Measurements from ENCODE around the genes PRDM8, MRPS18C and CDS1.

GRCh38 chr4:80071846-80072925 lies 843 bp downstream of the ANTXR2 start:
- RRBS, 2 experiments = under 1 to 6% methylated on average over 35 to 40 of the region's 68 CpGs

DNA sequence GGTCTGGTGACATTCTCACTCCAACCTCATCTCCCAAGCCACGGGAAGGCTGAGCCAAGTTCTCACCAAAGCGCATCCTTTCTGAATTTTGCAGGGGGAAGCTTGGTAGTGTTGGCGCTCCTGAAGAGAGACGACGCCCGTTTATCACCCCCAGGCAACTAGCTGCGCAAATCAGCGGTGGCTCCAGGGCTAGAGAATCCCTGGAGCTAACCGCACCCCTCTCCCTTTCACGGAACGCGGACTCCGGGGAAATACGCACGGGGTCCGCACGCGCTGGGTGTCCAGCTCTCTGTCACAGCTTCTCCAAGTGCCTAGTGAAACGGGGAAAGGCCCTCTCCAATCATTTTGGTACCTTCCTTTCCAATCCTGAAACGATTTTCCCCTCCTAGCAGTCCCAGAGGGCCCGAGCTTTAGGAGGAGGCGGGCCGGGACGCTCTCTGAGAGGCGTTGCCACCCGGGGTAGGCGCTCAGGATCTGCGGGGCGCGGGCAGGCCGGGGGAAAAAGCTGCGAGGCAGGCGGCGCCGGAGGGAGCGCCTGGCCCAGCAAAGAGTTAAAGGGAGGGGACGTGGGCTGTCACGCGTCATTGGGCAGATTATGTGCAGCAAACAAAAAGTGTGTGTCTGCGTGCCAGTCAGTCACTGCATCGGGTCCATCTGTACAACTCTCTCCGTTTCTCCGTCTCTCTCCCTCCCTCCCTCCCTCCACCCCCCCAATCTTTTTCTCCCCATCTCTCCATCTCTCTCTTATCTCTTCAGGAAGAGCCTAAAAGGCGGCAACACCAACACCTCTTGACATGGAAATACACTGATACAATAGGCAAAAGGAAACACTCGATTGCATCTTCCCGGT lies at the start of gene PRDM8:
PRDM8 (plus strand) TSS at position 635 of the 850 bp plus-strand sequence.
- RRBS, 2 experiments = 96% methylated on average over 6 of the region's 46 CpGs

DNA sequence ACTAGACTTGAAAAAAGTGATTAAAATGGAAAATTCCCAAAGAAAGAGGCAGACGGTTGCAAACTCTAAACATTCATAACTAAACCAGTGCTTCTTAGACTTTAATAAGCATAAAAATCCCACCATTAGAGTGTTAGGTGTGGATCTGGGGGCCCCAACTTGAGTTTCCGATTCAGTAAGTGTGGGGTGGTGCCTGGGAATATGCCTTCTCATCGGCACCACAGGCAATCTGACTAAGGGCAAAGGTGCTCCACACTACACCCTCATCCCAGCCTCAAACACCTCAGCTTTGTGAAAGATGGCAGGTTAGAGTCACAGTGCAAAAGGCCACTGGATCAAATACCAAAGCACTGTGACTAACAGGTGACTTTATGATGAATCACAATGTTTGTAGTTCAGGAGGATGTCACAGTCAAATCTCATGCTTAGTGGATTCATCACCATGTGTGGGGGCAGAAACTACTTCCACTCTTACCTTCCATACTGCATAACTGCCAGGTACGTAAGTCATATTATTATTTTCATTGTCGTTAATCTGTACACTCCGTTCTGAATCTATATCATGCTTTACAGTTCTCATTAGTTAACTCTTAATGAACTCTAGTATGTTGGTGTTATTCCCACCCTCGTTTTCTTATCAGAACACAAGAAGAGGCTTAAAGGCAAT lies 50.4 kb downstream of the PRKG2 start:
- RRBS, 2 experiments = no CpG with 5 or more reads among the region's 7 CpGs

- RRBS, 2 experiments = no CpG with 5 or more reads among the region's 1 CpG
These were observed 9.2 kb downstream of the RASGEF1B start for GRCh38 chr4:81462451-81462951.

- RRBS, 2 experiments = no CpG with 5 or more reads among the region's 39 CpGs
These were observed 1.1 kb downstream of the RASGEF1B start for GRCh38 chr4:81470220-81471396.

DNA sequence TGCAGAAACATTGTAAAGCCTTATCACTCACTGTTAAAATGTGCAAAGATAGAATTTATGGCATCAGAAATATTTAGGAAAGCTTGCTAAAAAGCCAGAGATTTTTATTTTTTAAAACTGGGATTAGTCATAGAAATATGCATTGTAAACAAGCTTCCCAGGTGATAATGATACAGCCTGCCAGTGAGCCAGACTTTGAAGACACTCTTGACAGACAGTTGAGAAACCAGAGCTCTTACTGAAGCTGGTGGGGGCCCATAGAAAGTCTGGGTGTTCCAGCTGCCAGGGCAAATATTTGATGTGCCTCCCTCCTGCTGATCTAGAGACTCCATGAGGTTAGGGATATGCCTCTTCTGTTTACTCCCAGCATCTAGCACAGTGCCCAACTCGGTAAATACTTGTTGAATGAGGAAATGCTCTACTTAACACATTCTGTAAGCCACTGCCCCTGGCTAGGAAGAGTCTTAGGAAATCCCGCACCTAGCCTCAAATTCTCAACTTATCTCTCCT lies 179.0 kb upstream of the RASGEF1B start:
- RRBS, 2 experiments = no CpG with 5 or more reads among the region's 2 CpGs

- RRBS, 2 experiments = no CpG with 5 or more reads among the region's 14 CpGs
These were observed 330.5 kb downstream of the HNRNPD start for GRCh38 chr4:82043064-82043873.

- RRBS, 2 experiments = under 1 to 7% methylated on average over 14 to 19 of the region's 67 CpGs
These were observed 89.0 kb downstream of the HNRNPD start for GRCh38 chr4:82284512-82285518.

DNA sequence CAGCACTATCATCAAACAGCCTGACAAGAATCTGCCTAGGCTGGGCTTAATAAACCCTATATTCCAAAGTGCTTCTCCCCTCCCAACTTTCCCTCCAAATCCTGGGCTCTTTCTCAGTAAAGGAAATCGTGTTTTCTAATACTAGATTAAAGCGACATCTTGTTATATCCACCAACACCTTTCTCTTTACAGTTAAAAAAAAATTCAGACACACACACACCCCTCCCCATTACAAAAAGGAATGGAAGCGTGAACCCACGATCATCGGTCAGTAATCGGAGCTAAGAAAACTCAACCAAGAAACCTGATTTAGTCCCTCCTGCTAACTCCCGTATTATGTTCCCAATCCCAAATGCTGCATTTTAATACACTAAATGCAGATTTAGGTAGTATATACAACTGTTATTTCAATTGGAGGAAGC lies 1.8 kb downstream of the HNRNPD start:
- RRBS, 2 experiments = no CpG with 5 or more reads among the region's 7 CpGs

DNA sequence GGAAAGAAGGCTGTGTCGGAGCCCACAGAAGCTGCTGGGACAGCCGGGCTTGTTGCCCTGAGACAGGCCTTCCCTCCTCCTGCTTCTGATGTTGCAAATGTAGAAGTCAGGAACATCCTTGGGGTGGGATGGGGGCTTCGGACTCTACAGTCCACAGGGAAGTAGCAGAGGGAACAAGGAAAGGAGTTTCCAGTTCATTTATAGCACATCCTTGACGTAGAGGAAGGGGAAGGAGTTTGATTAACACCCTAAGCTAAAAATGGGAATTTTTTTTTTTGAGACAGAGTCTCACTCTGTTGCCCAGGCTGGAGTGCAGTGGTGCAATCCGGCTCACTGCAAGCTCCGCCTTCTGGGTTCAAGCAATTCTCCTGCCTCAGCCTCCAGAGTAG lies 64.7 kb upstream of the TMEM150C start:
- RRBS, 2 experiments = no CpG with 5 or more reads among the region's 6 CpGs

DNA sequence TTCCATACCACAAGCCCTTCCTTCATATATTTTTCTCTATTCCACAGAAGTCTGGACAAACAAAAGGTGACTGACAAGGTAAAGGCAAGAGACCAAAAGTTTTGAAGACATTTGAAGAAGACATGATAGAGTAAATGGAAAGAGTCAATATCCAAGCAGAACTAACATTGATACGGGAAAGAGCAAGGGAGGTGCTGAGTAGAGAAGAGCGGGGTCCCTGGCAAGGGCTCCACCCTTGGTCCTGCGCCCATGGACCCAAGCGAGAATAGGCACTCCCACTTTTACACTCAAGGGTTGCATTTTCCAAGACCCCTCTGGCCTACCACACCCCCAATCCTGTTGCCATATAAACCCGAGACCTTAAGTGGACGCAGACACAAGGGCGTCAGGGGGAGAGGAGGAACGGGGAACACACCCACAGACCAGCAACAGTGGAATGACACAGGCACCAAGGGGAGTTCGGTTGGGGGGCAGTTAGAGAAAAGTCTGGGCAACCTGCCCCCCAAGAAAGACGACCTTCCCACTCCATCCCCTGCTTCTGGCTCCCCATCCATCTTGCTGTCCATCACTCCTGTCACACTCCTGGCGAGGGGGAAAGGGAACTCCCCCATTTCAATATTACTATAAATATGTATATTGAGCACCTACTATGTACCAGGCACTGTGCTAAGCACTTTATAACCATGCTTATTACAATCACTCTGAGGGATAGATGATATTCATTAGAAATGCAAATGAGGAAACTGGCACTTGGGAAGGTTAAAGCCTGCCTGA lies 51.8 kb downstream of the SCD5 start:
- RRBS, 2 experiments = no CpG with 5 or more reads among the region's 11 CpGs

GRCh38 chr4:82796891-82797710 lies 1.5 kb downstream of the SCD5 start:
- RRBS, 2 experiments = no CpG with 5 or more reads among the region's 23 CpGs

DNA sequence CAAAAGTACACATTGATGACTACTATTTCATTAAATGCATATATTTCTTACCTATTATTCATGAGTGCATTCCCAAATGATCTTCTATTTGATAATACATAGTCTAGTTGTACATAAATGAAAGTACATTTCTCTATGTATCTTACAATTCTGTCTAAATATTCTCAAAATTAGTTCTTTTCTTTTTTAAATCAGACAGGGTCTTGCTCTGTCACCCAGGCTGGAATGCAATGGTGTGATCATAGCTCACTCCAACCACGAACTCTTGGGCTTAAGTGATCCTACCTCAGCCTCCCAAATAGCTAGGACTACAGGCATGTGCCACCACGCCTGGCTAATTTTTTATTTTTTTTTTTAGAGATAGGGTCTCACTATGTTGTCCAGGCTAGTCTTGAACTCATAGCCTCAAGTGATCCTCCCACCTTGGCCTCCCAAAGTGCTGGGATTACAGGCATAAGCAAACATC lies 30.6 kb downstream of the SEC31A start:
- RRBS, 2 experiments = no CpG with 5 or more reads among the region's 2 CpGs

DNA sequence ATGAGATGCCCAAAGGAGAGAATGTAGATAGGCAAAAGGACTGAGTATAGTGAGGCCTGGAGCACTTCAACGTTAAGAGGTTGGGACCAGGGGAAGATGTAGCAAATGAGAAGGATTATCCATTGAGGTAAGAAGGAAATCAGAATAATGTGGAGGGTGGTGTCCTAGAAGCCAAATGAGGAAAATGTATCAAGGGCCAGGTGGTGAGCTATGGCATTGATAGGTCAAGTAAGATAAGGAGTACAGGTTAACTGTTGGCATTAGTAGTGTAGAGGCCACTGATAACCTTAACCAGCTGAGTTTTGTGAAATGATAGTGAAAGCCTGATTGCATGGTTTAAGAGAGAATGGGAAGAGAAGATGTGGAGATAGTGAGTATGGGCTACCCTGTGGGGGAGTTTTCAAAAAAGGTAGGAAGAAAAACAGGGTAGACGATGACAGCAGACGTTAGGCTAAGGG lies 16.8 kb downstream of the COPS4 start:
- RRBS, 2 experiments = no CpG with 5 or more reads among the region's 3 CpGs

DNA sequence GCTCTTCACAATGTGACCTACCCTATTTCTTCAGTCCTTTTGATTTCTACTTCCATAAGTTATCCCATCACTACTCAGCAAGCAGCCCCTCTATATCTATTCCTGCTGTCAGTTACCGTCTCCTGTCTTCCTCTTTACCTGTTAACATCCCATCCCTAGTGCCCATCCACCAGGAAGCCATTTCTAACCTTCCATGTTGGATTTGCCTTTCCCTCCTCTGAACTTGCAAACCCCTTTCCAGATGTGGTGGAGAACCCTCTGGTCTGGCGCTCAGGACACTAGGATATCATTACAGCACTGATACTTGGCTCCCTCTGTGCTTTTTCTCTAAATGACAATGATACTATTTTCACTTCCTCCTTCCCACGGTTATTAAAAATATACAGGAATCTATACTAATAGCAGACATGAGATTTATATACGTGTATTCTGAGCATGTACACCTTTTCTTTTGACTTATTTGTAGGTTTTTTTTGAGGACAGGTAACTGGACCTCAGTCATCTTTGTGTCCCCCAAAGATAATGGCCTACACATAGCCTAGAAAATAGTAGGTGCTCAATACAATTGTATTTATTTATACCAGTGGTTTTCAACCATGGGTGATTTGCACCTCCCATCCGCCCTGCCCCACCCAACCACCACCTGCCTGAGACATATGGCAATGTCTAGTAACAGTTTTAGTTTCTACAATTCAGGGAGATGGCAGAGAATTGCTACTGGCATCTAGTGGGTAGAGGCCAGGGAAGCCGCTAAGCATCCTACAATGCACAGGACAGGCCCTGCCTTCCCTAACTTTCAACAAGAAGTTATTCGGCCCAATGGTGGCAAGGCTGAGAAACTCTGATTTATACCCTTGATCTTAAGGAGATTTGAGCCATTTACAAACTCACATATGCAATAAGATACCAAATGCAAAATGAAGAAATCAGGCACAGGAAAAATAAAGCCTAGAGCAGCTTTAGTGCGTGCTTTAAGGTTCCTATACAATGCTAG lies 60.5 kb upstream of the PLAC8 start:
- RRBS, 2 experiments = no CpG with 5 or more reads among the region's 8 CpGs

DNA sequence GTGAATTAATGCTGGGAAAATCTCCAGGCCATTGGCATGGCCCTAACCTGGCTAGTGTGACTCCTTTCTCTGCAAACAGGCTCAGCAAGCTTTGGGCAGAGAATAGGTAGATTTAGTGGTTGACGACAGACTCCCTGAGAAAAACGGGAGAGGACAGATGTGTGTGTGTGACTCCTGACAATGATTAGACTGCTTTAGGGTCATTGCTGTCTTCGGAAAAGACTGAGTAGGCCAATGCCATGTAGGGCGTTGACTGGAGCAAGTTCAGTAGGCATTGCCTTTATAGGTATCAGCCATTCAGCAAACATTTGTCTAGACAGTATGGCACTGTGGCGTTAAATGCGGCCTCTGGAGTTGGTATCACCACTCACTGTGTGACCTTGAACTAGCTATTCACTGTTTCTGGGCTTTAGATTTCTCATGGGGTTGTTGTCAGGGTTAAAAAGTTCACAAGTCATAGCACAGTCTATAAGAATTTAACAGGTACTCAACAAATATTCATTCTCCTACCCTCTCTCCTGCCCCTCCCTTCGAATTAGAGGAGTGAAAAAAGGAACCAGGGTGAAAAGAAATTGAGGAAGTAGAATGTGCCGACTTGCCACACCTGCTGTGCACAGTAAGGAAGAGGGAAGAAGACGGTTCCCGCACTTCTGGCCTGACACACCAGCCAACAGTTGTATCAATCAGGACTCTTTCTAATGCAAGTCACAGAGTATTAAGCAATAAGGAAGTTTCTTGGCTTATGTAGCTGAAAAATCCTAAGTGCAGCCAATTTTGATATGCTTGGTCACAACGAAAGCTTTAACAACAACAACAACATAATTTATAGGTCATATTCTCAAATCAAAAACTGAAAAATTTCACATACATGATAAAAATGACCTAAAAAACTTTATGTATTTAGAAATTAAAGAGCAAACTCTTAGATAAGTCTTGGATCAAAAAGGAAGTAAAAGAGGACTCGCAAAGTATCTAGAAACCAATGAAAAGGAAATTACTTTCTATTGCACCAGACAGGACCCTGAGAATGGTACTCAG lies 83.2 kb upstream of the PLAC8 start:
- RRBS, 2 experiments = no CpG with 5 or more reads among the region's 12 CpGs

DNA sequence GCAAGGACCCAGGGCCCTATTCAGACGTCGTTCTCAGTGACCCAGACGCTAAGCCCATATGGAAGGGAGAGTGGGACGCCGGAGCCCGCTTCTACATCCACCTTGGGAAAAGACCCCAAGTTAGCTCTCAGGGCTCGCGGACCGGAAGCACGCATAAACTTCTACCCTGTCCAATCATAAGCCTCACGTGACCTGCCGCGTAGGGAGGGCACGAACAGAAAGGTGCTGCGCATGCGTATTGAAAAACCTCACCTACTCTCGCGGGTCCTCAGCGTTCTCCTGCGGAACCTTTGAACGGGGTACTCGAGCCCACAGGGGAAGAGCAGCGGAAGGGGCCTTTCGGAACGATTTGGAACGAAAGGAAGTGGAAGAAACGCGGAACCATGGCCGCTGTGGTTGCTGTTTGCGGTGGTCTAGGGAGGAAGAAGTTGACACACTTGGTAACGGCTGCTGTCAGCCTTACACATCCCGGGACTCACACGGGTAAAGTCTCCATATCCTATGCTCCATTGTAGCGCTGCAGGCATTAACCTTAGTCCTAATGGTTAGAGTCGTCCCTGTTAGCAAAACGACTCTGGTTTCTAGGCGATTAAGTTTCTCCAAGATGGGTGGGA lies at the start of gene MRPS18C:
MRPS18C (plus strand) TSS at position 364 of the 614 bp plus-strand sequence.
- RRBS, 2 experiments = 1 to 6% methylated on average over 5 to 7 of the region's 37 CpGs

DNA sequence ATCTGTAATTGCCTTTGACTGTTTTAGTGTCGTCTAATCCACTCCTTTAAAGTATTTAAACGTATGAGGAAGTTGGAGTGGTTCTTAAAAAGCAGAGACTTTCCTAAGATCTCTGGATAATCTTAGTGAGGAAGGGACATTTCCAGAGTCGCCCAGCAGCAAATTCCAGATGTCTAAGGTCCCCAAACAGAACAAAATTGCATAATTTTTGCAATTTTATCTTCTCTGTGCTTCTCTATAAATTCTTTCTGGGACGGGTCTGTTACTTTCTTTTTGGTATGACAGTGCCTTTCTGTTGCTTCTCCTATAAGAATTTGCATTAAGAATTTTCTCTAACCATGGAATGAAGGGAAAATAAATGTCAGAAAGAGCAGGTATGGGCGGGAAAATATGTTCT lies 449 bp downstream of the MRPS18C start:
- RRBS, 2 experiments = no CpG with 5 or more reads among the region's 5 CpGs

GRCh38 chr4:83485391-83485820 lies 506 bp upstream of the ABRAXAS1 start:
- RRBS, 2 experiments = no CpG with 5 or more reads among the region's 4 CpGs

DNA sequence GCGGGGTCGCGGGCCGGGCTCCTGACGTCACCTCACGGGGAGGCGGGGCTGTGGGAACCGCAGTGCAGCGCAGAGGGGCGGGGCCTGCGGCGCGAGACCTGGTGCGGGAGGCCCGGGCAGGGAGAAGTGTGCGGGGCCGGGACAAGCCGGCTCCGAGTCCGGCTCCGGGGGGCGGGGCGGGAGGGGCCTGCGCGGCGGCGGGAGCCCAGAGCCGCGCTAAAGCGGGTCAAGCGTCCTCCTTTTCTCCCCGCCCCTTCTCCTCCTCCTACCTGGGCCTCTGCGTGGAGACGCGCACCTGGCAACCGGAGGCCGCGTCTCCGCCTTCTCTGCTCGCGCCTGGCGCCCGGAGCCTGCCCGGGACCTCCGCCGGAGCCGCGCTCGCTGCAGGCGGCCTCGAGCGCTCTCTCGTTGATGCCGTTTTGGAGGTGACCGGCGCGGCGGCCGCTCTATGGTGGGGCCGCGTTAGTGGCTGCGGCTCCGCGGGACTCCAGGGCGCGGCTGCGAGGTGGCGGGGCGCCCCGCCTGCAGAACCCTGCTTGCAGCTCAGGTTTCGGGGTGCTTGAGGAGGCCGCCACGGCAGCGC lies at the start of gene CDS1:
CDS1 (plus strand) TSS at position 320 of the 583 bp plus-strand sequence.
- RRBS, 2 experiments = 1 to 5% methylated on average over 27 of the region's 74 CpGs